ReNcell CX (cell line): ENCODE measurements around the genes CKAP5 and MYBPC3.

DNA sequence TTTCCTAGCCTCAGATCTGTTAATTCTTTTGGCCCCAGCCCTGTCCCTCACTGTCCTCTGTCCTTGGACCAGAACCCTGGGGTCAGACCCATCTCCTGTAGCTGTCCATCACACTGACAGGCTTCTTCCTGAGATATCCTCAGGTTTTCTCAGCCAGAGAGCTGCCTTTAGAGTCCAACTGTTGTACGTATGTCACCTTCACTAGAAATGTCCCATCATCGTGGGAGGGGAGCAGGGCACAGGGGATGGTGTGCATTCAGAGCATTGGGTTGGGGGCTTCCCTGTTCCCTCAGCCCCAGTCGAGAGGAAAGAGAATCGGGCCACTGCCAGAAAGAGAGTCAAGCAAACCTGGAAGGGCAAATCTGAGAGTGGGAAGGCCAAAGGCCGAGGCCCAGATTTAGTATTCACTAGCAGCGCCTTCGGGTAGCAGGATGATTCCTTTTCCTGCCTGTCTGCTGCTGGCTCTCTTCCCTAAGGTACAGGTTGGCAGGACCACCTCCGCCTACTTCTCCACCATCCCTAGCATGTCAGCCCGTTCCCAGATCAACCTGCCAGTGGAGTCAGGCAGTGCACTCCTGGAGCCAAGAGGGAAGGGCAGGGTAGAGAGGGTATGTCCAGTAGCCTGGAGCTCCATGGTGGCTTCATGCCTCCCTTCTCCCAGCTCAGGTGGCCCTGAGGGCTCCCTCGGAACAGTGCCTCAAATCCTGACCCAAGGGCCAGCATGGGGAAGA lies 2.9 kb upstream of the MAPK8IP1 start:
- PRO-cap, result no peak

DNA sequence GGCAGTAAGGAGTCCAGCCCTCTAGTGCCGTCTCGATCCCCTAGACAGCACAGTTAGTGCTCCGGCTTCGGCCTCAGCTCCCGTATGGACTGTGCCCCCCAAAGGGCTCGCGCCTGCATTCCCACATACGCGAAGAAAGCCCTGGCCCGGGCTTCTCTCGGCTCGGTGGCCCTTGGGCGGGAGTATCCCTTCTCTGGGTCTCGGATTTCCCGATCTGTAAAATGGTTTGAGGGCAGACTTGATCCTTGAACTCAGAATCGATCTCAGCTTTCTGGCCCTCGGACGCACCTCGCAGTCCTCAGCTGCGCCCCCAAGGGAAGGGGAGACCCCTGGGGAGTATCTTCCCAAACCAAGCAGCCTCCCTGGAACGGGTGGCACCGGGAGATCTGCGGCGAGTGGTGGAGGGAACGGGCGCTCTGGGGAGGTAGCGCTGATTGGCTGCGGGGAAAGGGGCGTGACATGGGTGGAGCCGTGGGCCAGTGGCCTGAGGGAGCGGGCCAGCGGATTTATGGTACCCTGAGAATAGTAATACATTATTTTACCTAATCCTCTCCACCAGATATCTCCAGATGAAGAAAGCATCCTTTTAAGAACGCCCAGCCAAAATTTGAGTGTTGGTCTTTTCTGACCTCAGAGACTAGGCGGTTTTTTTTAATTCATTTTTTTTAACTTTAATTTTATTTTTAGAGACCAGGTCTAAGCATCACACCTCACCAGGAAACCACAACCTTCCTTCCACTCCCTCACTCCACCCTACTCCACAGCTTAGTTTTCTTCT lies 938 bp upstream of the PEX16 start:
- PRO-cap, result unidirectional peak, minus-strand start at position 391 of the sequence

DNA sequence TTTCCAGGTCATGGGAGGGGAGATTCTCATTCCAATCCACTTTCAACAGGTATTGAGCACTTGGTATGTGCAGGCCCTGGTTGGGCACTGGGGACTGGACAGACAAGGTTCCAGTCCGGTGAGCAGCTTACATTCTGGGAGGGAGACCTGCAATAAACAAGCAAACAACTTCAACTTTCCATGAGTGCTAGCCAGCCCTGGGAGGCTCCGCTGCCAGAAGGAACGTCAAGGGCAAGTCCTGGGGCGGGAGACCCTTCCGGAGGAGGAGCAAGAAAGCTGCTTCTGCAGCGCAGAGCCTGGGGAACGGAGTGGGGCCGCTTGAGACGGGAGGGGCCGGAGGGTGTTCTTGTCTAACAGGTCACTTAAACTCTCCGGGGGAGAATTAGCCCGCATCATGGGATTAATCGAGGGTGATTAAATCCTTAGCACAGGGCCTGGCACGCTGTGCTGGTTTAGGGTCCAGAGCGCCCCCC lies 957 bp upstream of the LARGE2 start:
- PRO-cap, result no peak

- PRO-cap, result no peak
These were observed 89.6 kb downstream of the LARGE2 start for GRCh38 chr11:46011900-46012598.

DNA sequence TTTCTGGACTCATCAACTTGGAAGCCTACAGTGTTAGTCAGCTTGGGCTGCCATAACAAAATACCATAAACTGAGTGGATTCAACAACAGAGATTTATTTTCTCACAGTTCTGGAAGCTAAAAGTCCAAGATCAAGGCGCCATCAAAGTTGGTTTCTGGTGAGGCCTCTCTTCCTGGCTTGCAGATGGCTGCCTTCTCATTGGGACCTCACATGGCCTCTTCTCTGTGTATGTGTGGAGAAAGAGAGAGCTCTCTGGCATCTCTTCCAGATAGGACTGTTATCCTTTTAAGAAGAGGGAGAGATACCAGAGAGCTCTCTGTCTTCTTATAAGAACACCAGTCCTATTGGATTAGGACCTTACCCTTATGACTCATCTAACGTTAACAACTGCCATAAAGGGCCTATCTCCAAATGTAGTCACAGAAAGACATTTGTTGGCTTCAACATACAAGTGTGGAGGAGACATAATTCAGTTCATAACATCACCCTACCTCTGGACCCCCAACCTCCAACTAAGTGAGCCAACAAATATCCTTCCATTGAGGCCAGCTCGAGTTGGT lies 27.1 kb upstream of the CREB3L1 start:
- PRO-cap, result no peak

DNA sequence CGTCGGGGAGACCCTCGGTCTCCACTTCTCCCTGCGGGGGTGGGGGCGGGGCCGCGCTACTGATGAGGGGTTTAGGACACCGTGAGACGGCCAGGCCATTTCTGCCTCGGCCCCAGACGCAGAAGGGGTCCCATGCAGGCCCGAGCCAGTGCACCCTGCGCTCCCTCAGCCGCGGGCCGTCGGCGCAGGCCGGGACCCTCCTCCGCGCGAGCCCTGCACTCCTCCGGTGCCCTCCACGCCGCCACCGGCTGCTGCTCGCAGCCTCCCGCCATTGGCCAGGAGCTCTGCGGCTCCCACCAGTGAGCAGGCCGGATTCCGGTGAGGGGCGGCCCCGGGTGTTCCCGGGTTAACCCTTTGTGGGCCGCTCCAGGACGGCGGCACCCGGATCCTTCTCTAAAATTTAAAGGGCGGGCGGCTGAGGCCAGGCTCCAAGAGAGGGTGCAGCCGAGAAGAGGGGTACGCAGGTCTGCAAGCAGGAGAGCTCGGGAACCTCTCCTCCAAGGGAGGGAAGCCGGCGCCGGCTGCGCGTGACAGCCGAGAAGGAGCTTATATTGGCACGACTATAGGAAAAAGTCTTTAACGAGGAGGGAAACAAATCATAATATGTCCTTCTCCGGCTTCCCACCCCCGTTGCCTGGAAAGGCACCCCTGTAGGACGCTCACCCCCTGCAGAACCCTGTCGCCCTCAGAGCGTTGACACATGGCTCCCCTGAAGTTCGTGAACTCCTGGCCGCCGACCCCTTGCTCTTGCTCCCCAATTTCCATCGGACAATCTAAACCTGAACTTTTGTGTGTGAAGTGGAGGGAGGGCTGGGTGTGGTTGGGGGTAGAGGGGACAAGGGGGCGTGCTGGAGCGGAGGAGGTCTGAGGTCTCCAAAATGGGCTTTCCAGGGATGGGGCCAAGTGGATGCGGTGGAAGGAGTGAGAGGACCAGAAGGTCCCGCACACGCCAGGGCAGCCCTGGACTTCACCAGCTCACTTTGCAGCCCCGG lies 18.2 kb downstream of the CREB3L1 start:
- PRO-cap, result bidirectional peak, plus-strand start at position 437 of the sequence, minus-strand start at position 217 of the sequence

DNA sequence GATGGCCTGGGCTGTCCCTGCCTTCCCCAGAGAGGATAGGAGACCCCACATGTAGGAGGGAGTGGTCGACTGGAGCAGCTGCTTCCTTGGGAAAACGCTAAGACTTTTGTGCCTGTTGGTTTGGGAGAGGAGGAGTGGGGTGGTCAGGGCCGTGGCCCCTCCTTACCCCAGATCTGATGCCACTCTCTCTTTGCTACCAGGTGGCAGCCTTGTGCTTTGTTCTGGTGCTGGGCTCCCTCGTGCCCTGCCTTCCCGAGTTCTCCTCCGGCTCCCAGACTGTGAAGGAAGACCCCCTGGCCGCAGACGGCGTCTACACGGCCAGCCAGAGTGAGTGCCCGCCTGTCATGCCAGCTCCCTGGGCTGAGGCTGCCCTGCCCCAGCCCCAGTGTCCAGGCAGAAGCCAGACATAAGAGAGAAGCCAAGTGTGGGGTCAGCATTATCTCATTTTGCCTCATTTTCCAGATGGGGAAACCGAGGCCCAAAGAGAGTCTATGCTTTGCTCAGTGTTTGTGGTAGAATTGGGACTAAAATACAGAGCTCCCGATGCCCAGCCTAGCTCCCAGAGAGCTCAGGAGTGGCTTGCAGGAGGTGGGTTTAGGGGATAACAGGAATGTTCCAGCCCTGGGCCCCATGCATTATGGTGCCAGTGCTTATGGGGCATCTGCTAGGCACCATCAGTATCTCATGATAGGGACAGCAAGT lies 30.0 kb upstream of the DGKZ start:
- PRO-cap, result no peak

DNA sequence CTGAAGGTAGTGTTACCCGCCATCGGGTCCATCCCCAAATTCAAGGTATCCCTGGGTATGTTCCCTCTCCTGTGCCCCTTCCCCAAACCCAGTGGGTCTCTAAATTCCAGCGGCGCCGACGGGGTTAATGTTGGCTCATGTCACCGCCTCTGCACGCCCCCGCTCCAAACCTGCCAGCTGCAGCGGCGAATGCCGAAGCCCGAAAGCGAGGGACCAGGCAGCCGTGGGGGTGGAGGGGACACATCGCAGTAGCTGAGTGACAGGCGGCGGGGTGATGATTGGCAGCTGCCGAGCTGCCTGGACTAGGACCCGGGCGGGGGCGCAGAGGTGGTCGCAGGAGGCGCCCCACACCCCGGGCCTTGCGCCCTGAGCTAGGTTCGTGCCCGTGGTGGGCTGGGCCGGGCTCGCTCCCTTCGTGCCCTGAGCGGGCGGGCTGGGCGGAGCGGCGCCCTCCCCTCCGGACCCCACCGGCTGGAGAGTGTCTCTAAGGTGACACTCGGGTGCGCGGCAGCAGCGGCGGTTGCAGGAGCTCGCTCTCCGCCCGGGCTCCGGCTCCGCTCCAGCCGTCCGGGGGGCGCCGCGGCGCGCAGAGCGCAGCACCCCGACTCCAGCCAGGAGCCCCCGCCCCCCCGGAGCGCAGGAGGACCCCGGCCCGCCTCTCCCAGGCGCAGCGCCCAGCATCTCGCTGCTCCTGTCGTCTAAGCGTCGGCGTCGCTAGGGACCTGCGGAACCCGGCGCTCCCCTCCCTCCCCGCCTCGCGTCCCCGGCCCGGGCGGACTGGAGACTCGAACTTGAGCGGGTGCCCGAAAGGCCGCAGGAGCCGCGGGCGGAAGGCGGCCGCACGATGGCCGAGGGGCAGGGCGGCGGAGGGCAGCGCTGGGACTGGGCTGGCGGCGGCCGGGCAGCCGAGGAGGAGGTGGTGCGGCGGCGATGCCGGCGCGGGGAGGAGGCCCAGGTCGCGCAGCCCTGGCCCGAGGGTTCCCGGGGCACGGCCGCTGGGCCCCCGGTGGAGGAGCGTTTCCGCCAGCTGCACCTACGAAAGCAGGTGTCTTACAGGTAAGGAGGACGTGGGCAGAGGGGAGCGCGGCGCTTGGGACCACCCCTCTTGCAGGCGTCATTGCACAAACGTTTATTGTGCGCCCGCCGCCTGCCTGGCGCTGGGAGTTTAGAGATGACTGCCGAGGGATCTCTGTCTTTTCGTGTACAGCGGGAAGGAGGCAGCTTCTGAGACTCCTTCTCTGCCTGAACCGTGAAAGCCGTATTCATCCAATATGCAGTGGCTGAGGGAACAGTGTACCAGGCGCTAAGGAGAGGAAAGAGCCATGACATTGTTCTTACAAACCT lies 14.4 kb upstream of the DGKZ start:
- PRO-cap, result unidirectional peak, plus-strand start at position 501 of the sequence; bidirectional peak, plus-strand start at position 925 of the sequence, minus-strand start at position 693 of the sequence

GRCh38 chr11:46361256-46362044 lies 14.2 kb downstream of the DGKZ start:
- PRO-cap, result no peak

DNA sequence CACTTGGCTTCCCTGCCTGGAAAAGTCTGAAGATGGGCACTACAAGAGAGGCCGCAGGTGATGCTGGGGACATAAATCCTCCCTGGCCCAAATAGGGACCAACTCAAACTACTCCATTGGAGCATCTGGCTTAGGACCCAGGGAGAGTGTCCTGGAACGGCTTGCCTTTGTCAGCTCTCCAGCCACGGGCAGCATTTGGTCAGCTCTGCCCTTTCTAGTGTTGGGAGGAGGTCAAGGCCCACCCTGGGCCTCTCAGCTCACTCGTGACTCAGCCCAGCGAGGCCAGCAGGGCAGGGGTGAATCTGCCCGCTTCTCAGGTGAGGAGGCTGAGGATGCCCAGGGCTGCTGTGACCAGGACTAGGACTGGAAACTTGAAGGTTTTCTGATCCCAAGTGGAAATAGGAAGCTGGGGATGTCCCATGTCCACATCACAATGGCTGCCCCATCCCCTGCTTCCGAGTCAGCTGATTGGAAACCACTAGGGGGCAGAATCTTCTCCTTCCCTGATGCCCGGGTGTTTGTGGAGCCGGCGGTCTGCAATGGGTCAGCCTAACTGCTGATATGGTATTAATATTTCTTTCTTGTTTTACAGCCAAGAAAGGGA lies 1.5 kb downstream of the MDK start:
- PRO-cap, result no peak

GRCh38 chr11:46826094-46827054 lies 19.7 kb downstream of the CKAP5 start:
- PRO-cap, result no peak

- PRO-cap, result bidirectional peak, plus-strand start at chr11:46846090, minus-strand start at chr11:46845975; bidirectional peak, plus-strand start at chr11:46846420, minus-strand start at chr11:46846286
These were observed at the start of gene CKAP5 for GRCh38 chr11:46845489-46846553. TSS of gene CKAP5 (minus strand) at chr11:46846280.

DNA sequence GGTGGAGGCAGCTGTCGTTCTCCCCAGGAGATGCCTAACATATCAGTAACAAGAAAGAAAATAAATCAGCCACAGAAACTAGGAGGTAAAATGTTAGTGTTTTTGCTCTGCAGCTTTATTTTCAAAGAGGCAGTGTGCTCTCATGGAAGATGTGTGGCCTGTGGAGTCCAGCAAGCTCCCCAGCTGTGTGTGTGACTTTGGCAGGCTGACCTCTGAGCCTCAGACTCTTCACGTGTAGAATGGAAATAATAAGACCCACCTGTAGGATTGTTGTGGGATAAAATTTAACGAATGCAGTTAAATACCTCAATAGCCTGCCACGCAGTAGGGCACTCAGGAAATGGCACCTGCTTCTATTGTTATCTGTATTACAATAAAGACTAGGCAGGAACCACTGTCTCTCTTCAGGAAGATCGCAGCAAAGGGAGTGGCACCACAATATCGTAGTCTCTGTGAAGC lies 23.3 kb downstream of the ARFGAP2 start:
- PRO-cap, result no peak

DNA sequence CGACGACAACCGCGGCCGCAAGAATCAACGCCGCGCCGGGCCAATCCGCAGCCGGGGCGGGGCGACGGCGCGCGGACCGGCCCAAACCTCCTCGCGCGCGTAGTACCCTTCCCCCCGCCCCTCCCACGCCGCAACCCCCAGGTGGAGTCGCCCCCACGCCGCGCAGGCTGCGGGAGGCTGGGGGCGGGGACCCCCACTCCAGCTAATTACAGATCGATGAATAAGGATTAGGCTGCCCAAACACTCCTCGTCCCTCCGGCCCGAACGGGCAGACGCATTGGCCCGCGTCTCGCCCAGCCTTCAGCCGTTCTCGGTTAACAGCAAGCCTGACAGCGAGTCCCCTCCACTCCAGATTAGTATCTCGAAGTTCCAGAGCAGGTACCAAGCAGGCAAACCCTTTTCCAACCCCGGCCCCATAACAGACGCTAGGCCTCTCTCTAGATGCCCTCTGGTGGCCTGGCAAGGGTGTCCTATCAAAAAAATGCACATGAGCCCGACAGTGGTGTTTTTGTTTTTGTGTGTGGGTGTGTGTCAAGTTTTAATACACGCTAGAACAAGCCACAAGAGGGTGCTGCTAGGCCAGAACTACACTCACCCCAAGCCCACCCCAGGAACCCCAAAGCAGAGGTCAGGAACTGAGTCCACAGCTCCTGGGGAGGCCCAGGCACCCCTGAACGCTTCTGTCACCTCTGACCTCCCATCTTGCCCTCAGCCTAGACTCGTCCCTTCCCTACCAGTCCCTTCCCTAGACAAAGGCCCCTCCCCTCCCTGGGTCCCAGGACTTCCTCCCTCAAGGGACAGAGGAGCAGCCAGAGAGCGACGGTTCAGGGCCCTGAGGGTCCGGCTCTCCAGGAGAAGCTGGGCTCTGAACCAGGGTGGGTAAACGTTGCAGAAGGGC lies 592 bp upstream of the ARFGAP2 start:
- PRO-cap, result bidirectional peak, plus-strand start at position 56 of the sequence, minus-strand start outside the sequence; unidirectional peak, minus-strand start at position 411 of the sequence

GRCh38 chr11:47289698-47290198 lies 32.0 kb downstream of the NR1H3 start:
- PRO-cap, result no peak

DNA sequence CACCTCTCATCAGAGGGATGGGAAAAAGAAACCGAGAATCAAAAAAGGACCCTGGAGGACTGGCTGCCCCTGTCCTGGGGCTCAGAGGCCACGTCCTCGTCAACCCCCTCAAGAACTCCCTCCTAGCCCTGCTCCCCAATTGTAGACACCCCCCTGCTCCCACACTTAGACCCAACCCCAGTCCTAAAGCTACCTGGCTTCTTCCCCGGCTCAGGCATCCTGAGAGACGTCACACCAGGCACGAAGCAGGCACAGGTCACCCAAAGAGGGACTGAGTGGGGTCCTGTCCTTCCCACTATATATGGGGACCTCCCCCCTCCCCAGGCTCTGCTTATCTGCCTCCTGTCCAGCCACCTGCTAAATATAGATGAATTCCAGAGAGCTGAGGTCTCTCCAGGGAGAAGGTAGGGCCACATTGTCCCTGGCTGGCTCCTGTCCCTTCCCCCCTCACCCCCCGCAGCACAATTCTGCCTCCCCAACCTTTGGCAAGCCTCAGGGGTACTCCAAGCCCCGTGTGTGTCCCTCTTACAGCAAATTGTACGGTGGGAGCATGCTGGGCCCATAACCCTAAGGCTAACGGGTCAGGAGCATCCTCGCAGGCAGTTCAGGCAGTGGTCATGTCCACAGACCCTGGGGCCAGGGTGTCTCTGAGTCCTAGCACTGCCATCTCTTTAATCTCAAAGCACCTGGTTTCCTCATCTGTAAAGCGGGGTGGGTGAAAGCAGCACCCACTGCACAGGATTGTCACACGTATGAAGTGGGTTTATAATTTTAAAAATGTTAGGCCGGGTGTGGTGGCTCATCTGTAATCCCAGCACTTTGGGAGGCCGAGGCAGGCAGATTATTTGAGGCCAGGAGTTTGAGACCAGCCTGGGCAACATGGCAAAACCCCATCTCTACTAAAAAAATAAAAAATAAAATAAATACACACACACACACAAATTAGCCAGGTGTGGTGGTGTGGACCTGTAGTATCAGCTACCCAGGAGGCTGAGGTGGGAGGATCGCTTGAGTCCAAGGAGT lies at the start of gene MYBPC3:
MYBPC3 (minus strand) TSS at position 273 of the 1,023 bp plus-strand sequence.
- PRO-cap, result no peak

DNA sequence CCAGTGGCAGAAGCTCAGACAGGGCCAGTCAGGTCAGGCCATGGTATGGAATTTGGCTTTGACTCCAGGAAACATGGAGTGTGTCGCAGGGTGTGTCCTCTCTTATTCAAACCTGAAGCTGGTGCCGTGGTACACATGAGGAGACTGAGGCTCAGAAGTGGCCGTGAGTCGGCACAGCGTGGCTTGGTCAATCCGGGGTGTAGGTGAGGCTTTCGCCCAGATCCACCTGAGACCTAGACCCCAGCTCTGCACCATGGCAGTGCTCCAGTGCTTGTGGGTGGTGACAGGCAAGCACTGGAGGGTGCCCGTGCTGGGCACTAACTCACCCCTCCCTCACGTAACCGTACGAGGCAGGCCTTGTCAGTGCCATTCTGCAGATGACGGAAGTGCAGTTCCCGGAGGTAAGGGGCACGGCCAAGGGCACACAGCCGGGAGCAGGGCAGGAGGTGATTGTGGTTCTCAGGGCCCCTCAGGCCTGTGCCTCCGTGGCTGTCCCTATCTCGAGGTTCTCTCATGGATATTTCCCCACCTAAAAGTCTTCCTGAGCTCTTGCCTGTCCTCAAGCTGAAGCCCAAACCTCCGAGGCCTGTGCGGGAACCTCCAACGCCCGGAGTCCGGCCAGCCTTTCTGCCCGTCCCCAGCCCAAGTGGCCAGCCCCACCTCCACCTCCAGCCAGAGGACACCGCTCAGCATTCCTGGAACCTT lies 10.7 kb upstream of the SPI1 start:
- PRO-cap, result no peak

GRCh38 chr11:47406741-47407668 lies 1.4 kb upstream of the SLC39A13 start:
- PRO-cap, result no peak

DNA sequence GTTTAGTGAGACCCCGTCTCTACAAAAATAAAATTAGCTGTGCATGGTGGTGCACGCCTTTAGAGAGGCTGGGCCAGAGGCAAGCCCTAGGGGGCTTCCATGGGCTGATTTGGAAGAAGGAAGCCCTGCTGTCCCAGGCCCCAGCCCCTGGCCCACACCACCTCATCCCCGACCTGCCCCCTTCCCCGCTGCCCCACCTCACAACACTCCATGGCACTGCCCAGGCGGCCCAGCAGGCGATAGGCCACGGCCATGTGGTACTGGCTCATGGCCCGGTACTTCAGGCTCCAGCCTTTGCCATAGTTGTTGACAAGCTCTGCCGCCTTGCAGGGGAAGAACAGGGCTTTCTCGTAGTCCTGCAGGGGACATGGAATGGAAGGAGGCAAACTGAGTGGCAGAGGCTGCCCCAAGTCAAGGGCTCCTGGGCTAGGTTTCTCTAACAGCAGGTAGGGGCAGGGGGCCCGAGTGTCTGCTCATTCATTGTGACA lies 6.4 kb downstream of the RAPSN start:
- PRO-cap, result no peak

DNA sequence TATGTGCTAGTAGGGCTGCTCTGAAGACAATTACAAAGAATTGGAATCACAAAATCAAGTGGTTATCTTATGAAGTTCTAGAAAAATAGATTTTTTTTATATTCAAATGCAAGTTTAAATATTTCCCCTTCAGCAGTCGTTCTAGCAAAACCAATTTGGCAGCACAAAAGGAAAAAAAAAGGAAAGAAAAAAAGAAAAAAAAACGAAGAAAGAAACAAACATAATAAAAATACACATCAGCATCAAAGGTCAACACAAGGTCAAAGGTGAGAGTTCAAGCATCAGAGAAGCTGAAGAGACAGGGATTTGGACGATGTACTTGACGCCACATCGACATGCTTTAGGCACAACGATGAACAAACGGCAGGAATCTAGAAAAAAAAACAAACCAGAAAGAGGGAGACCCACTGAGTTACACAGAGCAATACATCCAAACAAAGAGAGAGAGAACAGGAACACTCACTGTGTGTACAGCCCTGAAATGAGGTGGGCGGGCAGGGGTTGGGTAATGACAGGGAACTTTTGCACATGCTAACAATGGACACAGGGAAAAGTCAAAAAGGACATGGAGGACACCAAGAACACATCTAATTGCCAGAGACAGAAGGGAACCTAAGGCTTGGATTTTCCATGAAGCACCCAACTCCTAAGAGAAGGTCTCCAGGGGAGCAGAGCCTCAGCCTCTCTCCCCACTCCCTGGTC lies 19.7 kb upstream of the RAPSN start:
- PRO-cap, result no peak